Mesothelial cell of epicardium (in vitro differentiated cells): ENCODE measurements around the gene DPT.

DNA sequence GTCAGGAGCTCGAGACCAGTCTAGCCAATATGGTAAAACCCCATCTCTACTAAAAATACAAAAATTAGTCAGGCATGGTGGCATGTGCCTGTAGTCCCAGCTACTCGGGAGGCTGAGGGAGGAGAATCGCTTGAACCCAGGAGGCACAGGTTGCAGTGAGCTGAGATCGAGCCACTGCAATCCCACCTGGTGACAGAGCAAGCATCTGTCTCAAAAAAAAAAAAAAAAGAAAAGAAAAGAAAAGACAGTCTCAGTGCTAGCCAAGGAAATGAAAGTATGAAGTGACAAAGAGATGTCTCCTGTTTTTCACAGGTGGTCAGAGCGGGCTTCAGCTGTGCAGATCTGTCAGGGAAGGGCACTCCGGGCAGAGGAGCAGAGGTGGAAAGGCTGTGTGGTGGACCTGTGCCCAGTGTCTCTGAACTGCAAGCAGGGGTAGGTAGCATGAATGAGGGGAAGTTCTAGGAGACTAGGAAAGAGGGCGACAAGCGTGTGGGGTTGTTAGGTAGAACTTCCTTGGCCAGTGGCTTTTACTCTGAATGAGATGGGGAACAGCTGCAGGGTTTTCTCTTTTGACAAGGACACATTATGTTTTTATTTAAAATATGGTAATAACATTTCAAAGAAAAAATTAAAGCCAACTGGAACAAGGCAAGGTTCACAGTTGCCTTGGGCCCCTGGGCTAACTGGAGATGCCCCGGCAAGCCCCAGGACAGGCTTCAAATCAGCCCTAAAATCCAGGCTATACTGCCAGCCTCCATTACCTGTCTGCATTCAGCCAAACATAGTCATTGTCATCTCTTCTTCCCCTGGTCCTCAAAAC is 67.4 kb downstream of the CD247 start:
- PRO-cap: no peak

GRCh38 chr1:167485878-167486839 is 32.2 kb downstream of the CD247 start:
- PRO-cap: no peak

DNA sequence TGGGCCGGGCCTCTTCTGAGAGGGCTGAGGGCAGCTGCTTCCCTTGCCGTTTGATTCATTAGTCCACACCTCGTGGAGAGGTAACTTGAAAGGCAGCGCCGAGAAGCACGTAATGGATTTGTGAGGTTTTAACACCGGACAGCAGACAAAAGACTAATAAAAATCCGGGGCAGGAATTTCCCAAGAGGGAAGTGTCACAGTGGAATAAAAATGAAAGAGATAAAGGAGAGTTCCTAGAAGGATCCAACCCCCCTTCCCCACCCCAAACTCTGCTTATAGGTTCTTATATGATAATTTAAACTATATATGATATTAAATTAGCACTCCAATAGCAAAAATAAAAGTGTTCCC is 29.4 kb downstream of the CD247 start:
- PRO-cap: no peak

DNA sequence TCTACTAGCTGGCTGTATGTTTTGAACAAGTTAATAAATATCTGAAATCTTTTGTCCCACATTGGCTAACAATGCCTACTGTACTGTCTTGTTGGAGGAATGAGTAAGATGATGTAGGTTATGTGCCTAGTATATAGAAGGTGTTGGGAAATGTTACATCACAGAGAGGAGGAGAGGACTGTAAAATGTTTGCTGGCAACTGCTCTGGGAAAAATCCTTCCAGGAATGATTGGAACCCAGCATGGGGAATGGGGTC is 14.1 kb upstream of the CD247 start:
- PRO-cap: no peak

DNA sequence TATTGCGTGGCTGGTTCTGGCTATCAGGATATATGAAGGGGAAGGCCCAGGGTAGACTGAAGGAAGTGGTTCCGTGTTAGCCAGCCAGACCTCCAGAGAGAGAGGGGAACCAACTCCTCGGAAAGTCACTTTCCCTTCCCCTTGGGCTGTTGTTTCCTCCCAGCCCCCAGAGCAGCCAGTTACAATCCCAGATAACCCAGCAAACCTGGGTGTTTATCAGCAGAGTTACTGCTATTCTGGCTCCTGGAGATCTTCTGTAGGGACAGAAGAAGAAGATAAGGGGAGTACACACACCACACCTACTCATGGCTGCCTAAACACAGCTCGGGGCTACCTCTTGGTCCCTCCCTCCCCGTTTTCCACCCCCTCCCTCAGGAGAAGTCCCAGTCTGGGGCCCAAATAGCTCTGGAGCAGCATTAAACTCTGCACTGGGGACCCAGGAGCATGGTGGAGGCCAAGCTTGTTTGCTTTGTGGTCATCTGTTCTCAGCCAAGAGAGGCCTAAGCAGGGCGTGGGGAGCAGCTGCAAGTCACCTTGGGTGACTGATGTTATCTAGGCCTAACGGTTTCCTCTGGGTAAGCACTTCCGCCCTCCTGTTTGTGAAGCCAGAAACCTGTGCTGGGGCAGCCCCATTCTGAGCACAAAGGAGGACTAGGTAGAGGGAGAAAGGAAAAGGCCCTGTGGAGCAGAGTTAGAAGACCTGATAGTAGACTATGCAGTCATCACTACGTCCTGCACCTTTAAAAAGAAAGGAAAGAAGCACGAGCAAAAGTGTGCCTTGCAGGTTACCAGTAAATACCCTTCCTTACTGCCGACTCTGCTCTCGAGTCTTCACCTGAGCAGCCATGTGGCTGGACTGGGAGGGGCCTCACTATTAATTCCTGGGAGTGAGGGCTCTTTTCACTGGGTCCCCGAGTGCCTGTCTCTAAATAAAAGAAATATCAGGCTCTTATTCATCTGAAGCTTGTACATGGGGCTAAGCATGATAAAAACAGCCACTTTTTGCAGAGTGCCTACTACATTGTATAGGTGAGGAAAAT is 2.0 kb upstream of the RCSD1 start:
- PRO-cap: no peak

DNA sequence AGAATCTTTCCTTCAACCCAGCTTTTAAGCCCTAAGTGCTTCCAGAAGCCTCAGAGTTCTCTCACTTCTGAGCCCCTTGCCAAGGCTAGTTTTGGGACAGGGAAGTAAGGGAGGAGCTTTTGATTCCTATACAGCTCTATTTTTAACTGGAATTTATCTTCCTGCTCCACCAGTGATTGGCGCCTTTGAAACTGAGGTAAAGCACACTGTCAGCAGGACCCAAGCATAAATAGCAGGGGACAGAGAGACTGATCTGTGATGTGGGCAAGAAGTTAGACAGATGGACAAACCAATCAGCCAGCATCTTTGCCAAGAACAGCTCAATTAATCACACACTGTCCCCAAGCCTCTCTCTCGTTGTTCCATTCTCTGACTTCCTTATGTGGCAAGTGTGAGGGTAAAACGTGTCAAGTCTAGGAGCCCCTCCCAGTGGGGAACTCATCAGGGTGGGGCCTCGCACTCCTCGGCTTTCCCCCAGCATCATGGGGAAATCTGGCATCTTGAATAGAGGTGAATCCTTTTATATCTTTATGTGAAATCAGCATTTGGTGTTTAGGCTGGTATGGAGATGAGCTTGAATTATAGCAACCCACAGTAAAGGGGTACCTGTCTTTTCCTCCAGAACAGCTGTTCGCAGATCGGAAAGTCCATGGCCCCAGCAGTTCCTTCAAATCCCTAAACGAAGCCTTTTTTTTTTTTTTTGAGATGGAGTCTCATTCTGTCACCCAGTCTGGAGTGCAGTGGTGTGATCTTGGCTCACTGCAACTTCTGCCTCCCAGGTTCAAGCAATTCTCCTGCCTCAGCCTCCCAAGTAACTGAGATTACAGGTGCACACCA is 40.1 kb upstream of the MPZL1 start:
- PRO-cap: no peak

GRCh38 chr1:167722701-167723081 is 909 bp downstream of the MPZL1 start:
- PRO-cap: no peak

DNA sequence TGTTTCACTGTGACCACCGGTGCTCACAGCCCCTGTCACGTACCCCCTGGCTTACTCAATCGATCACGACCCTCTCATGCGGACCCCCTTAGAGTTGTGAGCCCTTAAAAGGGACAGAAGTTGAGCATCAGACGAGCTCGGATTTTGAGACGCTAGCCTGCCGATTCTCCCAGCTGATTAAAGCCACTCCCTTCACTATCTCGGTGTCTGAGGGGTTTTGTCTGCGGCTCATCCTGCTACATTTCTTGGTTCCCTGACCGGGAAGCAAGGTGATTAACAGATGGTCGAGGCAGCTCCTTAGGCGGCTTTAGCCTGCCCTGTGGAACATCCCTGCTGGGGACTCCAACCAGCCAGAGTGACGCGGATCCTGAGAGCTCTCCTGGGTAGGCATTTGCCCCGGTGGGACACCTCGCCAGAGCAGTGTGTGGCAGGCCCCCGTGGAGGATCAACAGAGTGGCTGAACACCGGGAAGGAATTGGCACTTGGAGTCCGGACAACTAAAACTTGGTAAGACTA is 50.5 kb downstream of the ADCY10 start:
- PRO-cap: no peak

DNA sequence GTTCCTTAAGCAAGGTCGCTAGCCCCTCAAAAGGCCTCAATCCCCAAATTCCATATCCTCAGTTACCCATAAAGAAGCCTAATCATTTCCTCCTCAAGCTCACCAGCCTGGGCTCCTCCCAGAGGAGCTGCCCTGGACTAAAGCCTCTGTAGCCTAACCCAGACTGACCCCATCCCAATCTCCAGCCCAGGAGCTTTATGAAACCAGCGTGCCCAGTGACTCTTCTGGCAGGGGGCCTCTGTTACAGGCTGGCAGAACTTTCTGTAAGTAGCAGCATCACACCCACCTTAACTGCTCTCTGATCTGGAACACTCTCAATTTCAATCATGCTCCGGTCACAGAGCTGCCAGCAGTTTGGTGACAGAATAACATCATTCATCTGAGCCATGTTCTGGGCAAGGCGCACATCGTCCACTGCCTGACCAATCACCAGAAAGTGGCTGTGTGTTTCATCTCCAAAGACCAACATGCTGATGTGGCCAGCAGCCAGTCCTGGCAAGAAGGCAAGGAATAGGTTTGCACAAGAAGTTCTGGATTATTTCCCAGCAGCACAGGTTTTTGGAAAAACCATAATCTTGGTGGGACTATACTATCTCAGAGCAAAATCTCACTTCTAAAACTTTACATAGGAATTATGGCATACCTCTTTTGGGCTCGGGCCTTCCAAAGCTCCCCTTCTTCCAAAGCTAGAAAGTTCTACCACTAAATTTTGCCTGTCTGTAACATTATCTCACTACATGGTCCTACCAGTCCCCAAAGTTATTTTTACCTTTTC is 14.6 kb downstream of the ADCY10 start:
- PRO-cap: no peak

- PRO-cap: no peak
These were observed 1.6 kb downstream of the ADCY10 start for GRCh38 chr1:167912217-167912845.

DNA sequence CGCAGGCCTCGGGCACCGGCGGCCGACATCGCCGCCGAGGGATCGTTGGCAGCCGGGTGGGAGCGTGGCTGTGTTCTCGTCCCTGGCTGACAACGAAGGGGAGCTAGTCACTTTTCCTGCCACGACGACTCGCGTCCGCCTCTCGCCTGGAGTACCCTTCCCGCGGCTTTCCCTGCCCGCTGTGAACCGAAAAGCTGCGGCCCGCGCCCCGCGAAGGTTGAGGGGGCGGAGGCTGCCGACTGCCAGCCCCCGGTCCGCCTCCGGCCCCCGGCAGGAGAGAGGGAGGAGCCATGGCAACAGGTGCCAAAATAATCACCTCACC is 709 bp upstream of the DCAF6 start:
- PRO-cap: bidirectional peak, plus-strand start outside the sequence, minus-strand start at position 183 of the sequence

GRCh38 chr1:167936135-167936450 is 390 bp upstream of the DCAF6 start:
- PRO-cap: bidirectional peak, plus-strand start at chr1:167936261, minus-strand start at chr1:167935995

DNA sequence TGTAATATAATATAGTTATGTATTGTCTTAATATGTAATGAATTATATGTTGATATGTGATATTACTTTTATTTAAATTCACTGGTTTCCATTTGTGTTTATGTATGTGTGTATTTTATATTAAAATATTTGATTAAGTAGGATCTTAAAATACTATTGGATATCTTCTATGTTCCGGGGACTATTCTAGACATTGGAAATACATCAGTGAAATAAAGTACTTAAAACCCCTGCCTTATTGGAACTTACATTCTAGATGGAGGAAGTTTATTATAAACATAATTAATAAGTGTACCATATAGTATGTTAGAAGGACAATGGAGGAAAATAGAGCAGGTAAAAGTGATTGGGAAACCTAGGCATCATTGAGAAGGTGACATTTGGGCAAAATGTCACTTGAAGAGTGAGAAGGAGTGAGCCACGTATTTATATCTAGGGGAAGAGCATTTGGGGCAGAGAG is 97.0 kb downstream of the GPR161 start:
- PRO-cap: no peak

DNA sequence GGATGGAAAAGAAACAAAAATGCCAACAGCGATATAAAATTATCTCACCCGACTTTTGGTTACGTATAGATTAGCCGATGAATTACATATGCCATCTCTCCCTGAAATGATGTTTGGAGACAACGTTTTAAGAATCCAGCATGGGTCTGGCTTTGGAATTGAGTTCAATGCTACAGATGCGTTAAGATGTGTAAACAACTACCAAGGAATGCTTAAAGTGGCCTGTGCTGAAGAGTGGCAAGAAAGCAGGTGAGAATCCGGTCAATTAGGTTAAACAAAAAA is 5.0 kb downstream of the TIPRL start:
- PRO-cap: no peak

GRCh38 chr1:168728667-168729500 is at the start of gene DPT:
TSS of gene DPT (minus strand) at chr1:168729206.
- PRO-cap: no peak

- PRO-cap: no peak
These were observed 38.9 kb upstream of the DPT start for GRCh38 chr1:168767825-168768383.

- PRO-cap: no peak
These were observed 43.4 kb upstream of the DPT start for GRCh38 chr1:168772274-168772837.

DNA sequence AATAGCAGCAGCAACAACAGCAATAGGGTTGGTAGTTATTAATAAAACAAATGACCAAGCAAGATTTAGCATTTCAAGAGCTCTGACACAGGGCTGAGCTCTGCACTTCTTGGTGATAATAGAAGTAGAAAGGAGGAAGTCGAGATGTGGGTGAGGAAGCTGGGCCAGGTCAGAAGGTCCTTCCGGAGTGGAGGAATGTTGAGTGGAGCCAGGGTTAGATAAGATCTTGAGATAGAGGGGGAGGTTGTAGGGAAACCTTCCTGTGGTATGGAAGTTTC is 45.6 kb upstream of the ATP1B1 start:
- PRO-cap: no peak

DNA sequence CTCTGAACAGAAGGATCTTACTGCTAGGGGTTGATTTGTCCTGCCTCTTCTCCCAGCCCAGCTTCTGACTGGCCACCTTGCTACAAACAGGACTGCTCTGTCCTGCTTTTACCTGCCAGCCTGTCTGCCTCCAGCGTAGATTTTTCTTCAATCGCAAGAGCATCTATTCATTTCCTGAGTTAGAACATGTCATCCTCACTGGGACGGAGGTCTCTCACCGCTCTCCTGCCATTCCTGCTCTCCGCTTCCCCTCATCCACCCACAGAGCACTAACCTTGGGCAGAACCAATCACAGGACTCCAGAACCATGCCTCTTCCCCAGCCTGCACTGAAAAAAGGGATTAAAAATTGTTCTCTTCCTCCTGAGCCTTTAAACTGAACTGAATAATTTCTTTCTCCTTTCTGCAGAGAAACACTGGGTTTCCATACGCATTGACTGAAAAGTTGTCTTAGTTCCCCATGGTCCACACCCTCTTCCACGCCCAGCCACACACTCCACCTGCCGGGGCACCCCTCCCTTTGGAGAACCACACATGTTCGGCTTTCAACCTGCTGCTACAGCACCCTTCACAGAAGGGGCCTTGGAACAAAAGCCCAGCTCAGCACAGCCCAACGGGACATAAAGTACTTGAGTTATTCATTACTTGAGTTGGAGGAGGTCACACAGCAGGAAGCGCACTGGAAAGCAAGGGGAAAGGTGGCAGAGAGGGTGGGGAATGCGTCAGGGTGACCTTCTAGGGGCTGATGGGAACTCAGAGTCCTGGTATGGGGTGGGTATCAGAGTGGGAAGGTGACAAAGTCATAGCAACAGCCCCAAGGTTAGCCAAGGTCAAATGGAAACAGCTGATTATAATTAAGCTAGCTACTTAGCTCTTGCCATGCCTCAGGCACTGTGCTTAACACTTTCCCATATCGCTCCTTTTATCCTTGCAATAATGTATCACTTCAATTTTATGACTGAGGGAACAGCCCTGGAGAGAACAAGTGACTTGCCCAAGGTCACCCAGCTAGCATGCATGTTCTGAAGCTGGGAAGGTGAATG is 3.1 kb upstream of the ATP1B1 start:
- PRO-cap: no peak

GRCh38 chr1:169108194-169108704 is 1.8 kb downstream of the ATP1B1 start:
- PRO-cap: no peak